Right lobe of liver (tissue), 4 donors: ENCODE measurements around a stretch of chr6.

DNA sequence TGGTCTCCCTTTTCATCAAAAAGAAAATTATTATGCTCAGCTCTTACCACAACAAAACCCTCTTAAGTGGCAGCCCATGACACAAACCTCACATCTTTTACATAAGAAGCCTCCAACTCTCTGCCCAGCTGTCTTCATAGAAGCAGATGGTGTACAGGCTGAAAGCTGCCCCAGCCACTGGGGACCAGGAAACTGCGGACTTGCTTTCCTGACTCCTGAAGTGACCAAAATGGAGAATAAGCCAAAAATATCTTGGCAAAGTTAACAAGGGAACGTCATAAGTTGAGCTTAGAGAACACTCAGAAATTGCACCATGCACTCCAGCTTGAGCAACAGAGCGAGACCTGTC is 160.4 kb upstream of the CDYL start:
- PRO-cap, 4 experiments, result no peak in any of the 4 experiments
- RAMPAGE, long total RNA, 2 experiments, result no peak in any of the 2 experiments

DNA sequence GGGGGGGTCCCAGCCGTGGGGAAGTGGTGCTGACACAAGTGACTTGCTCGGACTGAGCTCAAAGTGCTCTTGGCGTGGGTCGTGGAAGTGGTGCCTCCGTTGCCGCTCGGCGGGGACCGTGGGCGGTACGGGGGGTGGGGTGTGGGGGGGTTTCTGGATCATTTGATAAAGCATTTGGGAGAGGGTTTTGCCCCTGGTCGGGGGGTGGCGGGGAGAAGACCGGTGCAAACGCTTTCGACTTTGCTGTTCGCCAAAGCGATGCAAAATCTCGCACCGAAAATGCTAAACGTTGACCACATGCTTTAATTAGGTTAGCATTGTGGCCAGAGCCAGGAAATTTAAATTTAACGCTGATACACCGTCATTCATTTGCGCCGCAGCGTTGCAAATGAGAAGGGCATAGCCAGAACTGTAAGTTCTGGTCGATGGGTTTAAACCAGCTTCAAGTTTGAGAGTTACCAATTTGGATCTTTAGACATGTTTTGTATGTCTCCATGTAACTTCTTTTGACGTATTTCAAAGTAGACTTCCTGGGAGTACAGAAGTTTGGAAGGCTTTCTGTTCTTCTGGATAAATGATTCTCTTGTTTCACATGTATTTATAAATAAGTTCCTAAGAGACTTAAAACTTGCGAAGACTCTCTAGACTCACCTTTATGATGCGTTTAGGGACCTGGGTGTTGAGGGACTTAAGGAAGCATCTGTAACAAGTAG is 980 bp downstream of the CDYL start:
- PRO-cap, 4 experiments, result no peak in any of the 4 experiments
- RAMPAGE, long total RNA, 2 experiments, result no peak in any of the 2 experiments

DNA sequence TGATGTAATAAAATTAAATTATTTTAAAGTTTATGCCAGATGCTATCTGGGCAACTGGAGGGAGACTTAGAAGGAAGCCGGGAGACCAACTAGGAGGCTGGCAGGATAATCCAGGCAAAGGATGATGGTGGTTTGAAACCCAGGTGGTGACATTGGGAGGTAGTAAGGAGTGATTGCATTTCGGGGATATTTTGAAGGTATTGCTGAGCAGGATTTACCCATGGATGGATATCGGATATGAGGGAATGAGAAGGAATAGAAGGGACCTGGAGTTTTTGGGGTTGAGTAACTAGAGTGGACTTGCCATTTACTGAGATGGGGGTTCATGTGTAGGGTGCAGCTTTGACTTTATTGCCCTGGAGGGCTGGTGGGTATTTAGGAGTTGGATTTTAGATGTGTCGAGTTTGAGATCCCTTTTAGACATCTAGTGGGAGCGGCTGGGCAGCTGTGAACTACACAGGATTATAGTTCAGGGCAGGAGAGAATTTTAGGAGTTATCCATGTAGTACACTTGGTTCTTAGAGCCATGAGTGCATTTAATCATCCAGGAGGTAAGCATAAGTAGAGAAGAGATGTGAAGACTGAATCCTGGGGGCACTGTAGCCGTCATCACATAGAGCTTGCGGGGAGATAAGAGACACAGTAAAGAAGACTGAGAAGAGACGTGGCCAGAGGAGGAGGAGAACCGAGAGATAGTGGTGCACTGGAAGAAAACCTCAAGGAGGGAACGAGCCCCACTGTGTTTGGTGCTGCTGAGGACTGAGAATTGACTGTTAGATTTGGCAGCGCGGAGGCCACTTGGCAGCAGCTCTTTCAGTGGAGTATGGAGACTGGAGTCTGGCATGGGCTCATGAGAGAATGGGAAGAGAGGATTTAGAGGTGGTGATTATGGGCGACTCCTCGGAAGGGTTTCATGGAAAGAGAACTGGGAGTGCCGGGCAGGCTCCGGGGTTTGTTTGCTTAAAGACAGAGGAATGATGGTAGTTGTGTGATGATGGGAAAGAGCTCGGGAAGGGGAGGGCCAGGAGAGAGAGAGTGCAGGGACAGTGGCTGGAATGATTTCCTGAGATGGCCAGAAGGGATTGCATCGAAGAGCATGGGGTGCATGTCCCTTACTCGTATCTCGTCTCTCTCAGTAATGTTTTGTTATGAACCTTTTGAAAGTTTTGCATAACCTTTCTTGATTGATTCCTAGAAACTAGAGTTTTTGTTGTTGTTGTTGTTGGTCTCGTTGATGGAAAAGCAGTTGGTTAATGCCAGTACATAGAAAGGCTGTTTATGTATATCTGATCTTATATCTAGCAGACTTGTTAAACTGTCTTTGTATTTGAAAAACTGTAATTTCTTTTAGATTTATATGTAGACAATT is 17.9 kb downstream of the CDYL start:
- PRO-cap, 4 experiments, result no peak in any of the 4 experiments
- RAMPAGE, long total RNA, 2 experiments, result start-site peak on the plus strand in 1 of 2 experiments, centred at position 655 of the sequence, 6 reads per replicate

GRCh38 chr6:4805974-4806461 is 29.8 kb downstream of the CDYL start:
- PRO-cap, 4 experiments, result peak in 1 of 4 experiments; most common plus-strand start chr6:4806394 (in 1)
- RAMPAGE, long total RNA, 2 experiments, result no peak in any of the 2 experiments

DNA sequence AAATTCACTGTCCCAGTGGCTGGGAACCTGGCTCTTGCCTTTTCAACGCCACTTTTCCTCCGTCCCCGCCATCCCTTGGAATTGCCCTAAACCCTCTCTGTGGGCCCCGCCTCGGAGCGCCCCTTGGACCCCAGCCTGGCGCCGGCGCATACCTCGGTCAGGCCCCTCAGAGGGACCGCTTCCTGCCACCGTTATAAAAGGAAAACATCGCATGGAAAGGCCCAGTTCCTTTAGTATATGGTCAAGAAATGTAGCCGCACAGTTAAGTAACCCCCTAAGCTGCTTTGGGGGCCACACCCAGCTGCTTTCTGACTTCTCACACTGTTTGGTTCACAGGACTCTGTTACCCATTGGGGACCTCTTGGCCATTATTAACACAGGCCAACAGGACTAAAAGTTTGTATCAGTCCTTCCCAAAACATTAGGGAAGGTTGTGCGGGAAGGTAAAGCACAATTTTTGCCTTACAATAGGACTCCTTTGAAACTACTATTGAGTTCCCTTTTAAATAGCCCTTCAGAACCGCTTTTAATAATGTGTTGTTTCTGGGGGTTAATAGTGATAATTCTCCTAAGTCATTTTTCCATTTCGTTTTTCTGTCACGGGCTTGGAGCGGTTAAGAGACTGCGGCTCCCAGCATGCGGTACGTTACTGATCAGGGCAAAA is 506 bp upstream of the RPP40 start:
- PRO-cap, 4 experiments, result no peak in any of the 4 experiments
- RAMPAGE, long total RNA, 2 experiments, result no peak in any of the 2 experiments

- PRO-cap, 4 experiments, result no peak in any of the 4 experiments
- RAMPAGE, long total RNA, 2 experiments, result no peak in any of the 2 experiments
Measured at GRCh38 chr6:5096442-5096932, 11.3 kb downstream of the PPP1R3G start.

DNA sequence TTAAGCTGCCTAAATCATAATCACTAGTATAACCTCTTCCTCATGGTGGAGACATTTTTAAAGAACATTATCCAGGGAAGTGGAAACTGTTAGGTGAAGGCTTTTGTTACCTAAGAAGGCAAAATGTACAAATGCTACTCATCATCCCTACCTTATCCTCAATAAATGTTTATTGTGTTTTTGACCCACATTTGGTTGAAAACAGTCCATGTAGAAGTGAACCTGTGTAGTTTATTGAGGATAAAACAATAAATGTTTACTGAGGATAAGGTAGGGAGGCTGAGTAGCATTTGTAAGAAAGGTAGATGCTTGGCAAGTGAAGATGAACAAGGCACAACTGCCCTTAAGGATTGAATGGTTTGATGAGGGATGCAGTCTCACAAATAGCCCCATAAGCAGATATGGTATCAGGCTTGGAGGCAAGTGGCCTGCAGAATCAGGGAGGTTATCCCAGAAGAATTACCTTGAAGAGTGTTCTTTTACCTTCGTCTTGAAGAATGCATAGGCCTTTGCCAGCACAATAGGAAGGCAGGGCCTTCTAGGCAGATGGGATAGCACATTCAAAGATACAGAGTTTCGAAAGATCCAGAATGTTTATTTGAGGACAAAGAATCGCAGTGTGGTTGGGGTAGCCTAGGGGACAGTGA is 186.3 kb downstream of the FARS2 start:
- PRO-cap, 4 experiments, result no peak in any of the 4 experiments
- RAMPAGE, long total RNA, 2 experiments, result no peak in any of the 2 experiments

- PRO-cap, 4 experiments, result no peak in any of the 4 experiments
- RAMPAGE, long total RNA, 2 experiments, result start-site peak on the plus strand in 1 of 2 experiments, at chr6:5663261-5663449 at its widest, 8 reads per replicate
Measured at GRCh38 chr6:5663253-5663747, 343.4 kb downstream of the NRN1 start.

DNA sequence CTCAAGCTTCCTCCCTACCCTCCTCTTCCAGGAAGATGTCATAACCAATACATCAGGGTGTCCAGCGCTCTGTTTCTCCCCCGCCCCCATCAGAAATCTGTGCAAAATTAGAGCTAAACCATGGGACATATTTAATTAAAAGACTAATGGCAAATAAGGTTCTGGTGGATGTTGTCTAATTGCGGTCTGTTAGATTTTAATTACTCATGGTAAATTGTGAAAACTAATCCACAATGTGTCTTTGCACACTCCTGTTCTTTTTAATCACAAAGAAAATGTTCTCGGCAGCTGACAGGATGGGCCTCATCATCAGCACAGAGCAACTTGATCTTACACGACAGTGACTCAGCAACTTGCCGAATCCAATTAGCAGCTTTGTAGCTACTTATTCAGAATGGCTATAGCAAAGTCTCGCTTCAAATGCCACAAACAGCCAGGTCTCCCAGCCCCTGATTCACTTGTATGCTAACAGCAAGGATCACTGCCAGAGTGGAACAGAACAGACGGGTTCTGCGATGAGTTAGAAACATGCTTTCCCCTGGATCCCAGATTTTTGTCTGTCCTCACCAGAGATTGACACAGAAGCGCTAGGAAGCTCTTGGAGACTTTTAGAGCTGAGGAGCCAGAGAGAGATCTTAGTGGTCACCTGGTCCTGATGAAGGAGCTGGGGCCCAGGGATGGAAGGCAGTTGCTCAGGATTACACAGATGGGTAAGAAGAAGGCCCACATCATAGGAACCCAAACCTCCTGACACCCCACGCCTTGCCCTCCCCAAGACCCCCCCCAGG is 254.4 kb downstream of the NRN1 start:
- PRO-cap, 4 experiments, result no peak in any of the 4 experiments
- RAMPAGE, long total RNA, 2 experiments, result no peak in any of the 2 experiments

GRCh38 chr6:5905612-5906256 is 101.0 kb downstream of the NRN1 start:
- PRO-cap, 4 experiments, result no peak in any of the 4 experiments
- RAMPAGE, long total RNA, 2 experiments, result no peak in any of the 2 experiments

GRCh38 chr6:5995912-5996679 is 10.6 kb downstream of the NRN1 start:
- PRO-cap, 4 experiments, result peak in 4 of 4 experiments; most common plus-strand start chr6:5996483 (in 2); most common minus-strand start chr6:5996256 (in 4)
- RAMPAGE, long total RNA, 2 experiments, result no peak in any of the 2 experiments

- PRO-cap, 4 experiments, result peak in 4 of 4 experiments; most common plus-strand start chr6:6004112 (in 2); most common minus-strand start chr6:6004031 (in 4)
- RAMPAGE, long total RNA, 2 experiments, result start-site peak on the minus strand in 1 of 2 experiments, at chr6:6004025-6004076 at its widest, 5 reads per replicate
Measured at GRCh38 chr6:6003321-6004303, 3.1 kb downstream of the NRN1 start.

GRCh38 chr6:6189824-6190699 is 130.4 kb downstream of the F13A1 start:
- PRO-cap, 4 experiments, result no peak in any of the 4 experiments
- RAMPAGE, long total RNA, 2 experiments, result no peak in any of the 2 experiments

DNA sequence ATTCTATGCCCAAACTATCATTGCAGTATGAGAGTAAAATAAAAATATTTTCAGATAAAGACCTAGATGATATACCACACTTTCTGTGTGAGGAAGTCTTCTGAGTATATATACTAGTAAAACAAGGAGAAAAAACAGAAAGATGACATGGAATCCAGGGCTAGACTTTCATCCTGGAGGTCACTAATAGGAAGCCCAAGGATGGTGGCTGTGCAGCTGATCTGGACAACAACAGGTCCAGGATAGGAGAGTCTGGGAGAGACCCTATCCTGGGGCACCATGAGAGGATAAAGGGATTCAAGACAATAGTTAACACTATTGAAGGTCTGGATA is 87.5 kb upstream of the LY86 start:
- PRO-cap, 4 experiments, result peak in 2 of 4 experiments; most common plus-strand start position 240 of the sequence (in 2)
- RAMPAGE, long total RNA, 2 experiments, result no peak in any of the 2 experiments

DNA sequence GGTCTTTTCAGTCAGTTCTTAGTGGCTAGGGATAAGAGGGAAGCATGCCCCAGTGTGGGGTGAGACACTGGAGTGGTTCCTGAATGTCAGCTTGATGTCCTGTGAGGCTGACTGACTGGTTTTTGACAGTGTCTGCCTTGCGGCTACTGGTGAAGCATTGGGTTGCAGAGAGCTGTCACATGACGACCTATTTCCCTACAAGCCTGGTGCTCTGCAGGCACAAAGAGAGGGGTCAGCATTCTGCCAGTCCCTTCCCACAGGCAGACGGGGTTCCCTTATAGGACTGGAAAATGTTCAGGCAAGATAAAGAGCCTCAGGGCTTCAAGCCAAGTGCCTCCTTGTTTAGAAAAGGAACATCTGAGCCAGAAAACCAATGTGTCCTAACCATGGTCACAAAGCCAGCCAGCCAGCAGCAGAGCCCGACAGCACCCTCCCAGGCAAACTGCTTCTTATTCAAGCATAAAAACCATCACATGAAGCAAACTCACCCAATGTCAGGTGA is 11.0 kb downstream of the LY86 start:
- PRO-cap, 4 experiments, result peak in 1 of 4 experiments; most common plus-strand start position 238 of the sequence (in 1); most common minus-strand start position 117 of the sequence (in 1)
- RAMPAGE, long total RNA, 2 experiments, result no peak in any of the 2 experiments

DNA sequence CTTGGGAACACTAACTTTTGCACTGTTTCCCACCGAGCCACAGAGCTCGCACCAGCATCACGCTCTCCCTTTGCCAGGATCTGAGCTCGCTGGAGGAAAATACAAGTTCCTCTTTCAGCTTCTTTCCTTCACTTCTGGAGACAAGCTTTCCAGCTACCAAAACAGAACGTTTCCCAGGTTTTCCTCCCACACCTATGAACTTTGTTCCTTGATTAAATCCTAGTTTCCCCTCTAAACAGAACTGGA is 135.3 kb downstream of the LY86 start:
- PRO-cap, 4 experiments, result peak in 4 of 4 experiments; most common minus-strand start position 136 of the sequence (in 2)
- RAMPAGE, long total RNA, 2 experiments, result no peak in any of the 2 experiments

DNA sequence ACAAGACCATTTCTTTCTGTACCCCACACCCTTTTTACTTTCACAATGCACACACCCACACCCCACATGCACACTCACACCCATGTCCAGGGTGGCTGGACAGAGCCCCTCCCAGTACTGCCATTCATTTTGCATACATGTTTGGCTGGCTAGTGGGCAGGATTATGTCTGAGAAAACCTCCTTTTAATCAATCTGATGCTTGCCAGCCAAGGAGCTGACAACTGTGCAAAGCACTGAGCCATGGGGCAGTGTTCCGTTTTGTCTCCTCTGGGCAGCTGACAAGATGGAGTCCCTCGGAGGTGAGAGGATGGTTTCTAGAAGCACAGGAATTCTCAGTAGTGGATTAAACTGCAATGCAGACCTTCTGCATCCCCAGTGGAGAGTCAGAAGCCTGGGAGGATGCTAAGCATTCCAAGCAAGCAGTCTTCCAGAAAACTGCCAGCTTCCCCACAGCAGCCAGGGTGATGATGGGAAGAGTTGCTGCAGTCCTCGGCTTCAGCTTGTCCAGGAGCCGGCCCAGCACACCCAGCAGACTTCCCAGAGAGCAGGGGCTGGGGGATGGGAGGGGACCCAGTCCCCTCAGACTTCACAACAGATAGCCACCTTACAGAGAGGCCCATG is 163.5 kb downstream of the LY86 start:
- PRO-cap, 4 experiments, result no peak in any of the 4 experiments
- RAMPAGE, long total RNA, 2 experiments, result no peak in any of the 2 experiments

DNA sequence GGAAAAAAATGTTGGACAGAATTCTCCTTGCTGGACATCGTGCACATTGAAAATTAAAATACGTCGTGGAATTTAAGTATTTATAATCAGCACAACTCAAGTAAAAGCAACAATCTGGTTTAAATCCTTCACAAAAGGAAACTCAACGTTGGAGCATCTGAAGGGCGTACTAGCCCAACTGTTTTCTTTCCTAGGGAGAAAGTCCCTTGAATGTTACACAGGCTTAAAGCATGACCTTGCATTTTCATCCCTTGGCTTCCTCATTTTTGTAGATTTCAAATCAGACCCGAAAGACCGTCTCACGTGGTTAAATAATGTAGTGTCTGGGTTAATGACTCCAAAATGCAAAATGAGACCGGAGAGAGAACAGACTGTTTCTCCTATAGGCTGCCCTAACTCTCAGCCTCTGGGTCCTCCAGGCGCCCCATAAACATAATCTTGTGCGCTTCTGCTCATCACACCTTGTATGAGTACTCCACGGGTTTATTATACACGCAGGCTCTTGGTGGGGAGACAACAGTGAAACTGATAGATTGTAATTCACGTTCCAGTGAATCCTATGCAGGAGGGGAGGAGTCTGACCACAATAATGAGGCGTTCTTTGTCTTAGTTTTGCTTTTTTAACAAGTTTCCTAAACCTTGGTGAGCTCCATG is 249.1 kb upstream of the RREB1 start:
- PRO-cap, 4 experiments, result peak in 4 of 4 experiments; most common plus-strand start position 347 of the sequence (in 3); most common minus-strand start position 187 of the sequence (in 3)
- RAMPAGE, long total RNA, 2 experiments, result no peak in any of the 2 experiments

GRCh38 chr6:6865610-6865849 is 242.2 kb upstream of the RREB1 start:
- PRO-cap, 4 experiments, result no peak in any of the 4 experiments
- RAMPAGE, long total RNA, 2 experiments, result no peak in any of the 2 experiments

GRCh38 chr6:6931470-6932096 is 176.2 kb upstream of the RREB1 start:
- PRO-cap, 4 experiments, result peak in 1 of 4 experiments; most common minus-strand start chr6:6931634 (in 1)
- RAMPAGE, long total RNA, 2 experiments, result no peak in any of the 2 experiments